Mammary microvascular endothelial cell (primary cell): ENCODE results near the gene OPCML.

DNA sequence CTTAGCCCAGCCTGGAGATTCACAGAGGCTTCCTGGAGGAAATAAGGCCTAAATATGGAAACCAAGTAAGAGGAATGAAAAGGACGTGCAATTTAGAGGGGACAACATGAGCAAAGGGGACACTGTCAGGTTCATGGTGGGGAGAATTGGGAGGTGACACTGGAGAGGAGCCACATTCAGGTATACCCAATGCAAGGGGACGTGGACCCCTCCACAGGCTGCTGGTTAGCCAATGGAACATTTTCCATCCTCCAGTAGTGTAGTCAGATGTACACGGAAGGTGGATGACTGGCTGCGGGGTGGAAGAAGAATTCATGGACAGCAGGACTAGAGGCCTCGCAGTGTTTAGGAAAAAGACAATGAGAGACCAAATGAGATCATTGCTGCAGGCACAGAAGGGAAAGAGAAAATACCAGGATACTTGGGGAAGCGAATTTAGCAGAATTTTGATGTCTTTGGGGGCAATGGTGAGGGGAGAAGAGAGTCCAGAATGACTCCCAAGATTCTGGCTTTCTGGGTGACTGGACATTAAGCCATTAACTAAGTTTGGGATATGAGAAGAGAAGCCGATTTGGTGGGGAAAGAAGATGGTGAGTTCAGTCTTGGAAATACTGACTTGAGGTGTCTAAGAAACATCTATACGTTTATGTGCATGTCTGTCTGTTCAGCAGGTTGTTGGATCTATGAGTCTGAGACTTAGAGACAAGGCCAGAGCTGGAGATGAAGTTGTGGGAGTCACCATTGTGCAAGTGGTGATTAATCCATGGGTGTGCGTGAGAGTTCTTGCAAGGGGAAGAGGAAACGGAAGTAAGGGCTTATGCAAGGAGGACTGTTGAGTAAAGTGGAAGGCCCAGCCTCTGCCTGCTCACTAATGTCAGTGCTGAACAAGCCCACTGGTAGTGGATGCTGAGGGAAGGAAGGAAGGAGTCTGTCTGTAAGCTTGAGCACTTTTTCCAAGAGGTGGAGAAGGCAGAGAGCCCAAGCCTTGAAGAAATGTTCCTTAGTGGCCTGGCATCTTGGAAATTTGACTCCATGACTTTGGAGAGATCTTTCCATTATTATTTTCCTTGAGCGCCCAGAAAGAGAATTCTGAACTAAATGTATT lies 9.5 kb downstream of the TMEM45B start:
- RAMPAGE, long total RNA: no peak

DNA sequence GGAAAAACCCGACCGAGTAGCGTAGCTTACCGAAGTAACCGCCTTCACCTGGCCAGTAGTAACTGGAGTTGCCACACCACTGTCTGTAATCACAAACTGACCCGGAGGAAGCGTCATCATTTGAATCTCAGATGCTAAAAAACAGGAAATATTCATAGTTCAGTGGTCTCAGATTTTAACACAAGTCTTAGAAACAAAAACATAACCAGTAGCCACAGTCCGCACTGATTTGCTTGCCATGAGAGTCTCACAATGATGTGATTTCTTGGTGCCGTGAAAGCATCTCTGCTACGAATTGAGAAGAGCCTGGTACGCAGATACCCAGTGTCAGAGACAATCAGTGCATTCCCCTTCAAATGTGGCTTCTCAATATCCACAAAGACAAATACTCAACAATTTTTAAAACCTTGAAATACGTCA lies 10.2 kb upstream of the NFRKB start:
- RAMPAGE, long total RNA: no peak

DNA sequence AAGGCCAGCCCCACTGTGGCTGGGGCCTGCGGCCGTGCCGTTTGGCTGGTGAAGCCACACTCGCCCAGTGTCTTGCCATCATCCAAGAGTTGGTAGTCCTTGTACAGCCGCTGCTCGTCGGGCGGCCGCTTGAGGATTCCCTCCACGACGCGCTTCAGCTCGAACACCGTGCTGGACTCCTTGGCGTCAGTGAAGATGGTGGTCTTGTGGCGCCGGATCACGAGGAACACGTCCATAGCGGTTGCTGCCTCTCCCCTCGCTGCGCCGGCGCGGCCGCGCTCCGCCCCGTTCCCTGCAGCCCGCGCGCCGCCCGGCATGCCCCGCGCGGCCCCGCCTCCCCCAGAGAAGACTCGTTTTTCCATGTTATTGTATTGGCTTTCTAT lies 30.3 kb upstream of the PRDM10 start:
- RAMPAGE, long total RNA: no peak

DNA sequence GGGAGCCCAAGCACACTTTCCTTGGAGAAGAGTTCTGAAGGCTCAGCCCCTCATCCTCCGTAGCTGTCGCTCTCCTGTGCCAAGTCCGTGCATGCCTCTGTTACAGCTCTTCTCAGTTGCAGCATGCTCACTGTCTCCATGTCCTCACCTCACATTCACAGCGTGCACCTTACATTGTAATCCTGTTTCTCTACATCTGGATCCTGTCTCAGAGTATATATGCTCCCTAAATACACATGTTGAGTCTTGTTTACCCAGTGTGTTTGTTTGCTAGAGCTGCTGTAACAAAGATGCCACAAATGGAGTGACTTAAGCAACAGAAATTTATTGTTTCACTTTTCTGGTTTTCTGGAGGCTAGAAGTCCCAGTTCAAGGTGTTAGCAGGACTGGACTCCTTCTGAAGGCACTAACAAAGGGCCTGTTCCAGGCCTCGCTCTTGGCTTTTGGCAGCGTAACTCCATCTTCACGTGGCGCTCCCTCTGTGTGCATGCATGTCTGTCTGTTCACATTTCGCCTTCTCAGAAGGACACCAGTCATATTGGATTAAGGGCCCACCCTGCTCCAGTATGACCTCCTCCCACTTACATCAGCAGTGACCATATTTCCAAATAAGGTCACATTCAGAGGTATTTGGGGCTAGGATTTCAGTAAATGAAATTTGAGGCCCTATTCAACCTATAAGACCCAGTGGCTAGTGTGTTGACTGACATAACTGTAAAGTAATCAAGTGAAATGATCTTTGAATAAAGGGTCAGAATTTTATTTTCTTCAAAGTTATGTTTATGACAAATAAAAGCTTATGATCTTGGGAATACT lies 19.9 kb downstream of the APLP2 start:
- RAMPAGE, long total RNA: no peak

- RAMPAGE, long total RNA: no peak
Measured at GRCh38 chr11:130118740-130119419, 40.7 kb upstream of the ST14 start.

DNA sequence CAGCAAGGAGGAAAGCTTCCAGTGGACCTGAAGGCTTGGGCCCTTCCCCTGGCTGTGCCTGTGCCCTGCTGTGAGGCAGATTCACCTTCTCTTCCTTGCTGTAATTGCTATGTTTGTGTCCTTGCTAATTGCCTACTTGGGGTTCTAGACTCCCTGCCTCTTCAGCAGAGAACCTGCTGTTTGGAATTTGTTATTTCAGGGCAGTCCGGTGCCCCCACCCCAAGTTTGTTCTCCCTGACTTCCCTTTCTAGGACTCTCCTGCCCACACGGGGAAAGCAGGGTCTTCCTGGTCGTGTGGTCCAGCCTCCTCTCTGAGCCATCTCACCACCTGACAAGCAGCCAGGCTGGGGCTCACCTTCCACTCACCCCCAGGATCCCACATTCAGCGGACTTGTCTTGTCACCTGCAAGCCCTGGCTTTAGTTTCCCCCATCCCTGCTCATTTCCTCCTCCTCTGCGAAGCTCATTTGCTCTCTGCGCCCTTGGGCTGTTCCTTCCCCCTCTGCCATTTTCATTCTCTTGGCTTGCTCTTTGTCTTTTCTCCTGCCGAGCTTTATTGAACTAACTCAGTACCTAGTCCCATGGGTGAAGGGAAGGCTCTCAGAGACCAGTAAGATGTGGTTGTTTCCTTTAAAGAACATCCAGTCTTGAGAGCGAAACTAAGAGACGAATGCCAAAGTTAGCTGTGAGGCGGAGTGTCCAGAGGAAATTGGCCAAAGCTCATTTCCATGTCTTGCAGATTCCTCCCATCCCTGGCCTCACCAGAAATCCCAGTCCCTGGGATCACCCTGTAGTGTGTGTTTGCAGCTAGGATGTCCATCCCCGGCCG lies 1.9 kb downstream of the ST14 start:
- RAMPAGE, long total RNA: no peak

DNA sequence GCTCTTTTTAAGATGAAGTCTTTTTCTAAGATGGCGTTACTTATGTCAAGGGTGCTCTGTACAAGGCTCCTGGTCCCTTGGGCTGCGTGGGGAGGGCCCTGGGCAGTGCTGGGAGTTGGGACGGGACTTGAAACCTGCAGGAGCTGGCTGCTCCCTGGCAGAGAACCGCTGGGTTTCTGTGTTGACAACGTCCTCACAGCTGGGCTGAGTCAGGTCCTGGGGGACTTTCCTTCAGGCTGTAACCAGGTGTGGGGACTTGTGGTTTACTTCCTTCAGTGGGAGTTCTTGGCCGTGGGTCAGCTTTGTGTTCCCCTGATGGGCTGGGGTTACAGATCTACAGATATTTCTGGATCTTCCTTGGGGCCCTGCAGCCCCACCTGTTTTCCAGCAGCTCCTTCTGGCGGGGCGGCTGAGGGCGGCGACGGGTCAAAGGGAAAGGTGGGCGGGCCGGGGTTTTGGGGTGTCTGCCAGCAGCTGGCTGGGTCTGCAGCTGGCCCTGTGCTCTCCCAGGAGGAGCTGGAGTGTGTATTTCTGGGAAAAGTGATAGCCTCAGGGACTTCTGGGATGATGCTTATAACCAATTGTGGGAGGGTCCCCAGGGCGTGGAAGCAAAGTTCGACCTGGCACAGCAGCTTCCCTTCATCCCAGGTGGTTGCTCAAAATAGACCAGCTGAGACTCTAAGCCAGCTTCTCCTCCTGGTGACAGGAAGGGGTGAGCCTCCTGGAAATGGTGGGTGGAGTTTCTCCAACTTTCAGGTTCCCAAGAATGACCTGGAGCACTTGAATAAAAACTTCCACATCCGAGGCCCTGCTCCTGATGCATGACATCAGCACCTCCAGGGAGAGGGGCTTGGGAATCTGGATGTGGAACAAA lies 19.0 kb downstream of the ST14 start:
- RAMPAGE, long total RNA: no peak

DNA sequence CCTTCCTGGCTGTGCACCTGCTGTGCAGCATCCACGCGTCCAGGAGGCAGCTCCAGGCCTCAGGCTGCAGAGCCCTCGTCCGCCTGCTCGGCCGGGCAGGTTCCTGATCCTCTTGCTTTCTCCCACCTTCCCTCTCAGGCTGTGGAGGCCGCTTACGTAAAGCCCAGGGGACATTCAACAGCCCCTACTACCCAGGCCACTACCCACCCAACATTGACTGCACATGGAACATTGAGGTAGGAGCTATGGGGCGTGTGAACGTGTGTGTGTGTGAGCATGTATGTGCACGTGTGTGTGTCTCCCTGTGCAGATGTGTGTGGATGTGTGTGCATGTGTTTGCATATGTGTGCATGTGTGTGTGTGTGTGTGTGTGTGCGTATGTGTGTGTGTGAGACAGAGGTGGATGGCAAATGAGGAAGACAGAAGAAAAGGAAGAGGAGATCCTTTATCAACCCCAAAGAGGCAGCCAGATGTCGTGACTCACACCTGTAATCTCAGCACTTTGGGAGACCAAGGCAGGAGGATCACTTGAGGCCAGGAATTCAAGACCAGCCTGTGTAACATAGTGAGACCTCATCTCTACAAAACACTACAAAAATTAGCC lies 35.0 kb downstream of the ST14 start:
- RAMPAGE, long total RNA: no peak

DNA sequence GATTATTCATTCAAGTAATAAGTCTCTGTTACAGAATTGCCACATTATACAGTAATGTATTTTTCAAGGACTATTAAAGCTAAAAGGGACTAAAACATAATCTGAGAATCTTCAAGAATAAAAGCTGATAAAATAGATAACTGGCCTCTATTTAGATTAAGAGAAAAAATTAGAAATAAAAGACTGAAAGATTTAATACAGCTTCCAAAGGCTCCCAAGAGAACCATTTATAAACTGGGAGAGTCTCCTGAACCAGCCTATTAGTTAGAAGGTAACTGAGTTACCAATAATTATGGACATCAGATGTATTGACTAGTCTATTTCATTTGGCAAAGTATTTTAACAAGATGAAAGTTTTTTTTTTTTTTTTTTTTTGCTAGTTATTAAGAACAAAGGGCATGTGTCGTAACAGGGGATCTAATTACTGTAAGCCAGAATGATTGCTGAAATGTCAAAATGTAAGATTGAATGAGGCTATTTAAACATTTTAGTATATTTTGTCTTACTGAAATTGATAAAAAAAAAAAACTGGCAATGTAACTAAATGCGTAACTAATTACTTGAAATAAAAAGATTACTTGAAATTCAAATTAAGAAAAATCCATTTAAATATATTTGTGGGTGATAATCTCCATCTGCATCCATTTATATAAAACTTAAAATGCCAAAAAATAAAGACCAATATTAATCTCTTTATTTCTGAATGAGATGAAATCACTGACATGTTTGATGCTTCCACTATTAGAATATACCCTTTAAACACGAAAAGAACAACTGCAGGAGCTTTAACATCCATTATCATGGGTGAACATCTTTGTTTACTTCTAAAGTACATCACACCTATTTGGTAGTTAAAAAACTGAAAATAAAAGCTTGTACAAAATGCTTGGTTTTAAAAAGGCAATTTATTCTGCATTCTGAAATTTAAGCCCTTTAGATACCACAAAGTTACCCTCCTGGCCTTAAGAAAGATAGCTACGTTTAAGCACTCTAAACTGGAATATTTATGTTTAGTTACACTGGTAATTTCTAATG lies 70.8 kb downstream of the ST14 start:
- RAMPAGE, long total RNA: no peak

DNA sequence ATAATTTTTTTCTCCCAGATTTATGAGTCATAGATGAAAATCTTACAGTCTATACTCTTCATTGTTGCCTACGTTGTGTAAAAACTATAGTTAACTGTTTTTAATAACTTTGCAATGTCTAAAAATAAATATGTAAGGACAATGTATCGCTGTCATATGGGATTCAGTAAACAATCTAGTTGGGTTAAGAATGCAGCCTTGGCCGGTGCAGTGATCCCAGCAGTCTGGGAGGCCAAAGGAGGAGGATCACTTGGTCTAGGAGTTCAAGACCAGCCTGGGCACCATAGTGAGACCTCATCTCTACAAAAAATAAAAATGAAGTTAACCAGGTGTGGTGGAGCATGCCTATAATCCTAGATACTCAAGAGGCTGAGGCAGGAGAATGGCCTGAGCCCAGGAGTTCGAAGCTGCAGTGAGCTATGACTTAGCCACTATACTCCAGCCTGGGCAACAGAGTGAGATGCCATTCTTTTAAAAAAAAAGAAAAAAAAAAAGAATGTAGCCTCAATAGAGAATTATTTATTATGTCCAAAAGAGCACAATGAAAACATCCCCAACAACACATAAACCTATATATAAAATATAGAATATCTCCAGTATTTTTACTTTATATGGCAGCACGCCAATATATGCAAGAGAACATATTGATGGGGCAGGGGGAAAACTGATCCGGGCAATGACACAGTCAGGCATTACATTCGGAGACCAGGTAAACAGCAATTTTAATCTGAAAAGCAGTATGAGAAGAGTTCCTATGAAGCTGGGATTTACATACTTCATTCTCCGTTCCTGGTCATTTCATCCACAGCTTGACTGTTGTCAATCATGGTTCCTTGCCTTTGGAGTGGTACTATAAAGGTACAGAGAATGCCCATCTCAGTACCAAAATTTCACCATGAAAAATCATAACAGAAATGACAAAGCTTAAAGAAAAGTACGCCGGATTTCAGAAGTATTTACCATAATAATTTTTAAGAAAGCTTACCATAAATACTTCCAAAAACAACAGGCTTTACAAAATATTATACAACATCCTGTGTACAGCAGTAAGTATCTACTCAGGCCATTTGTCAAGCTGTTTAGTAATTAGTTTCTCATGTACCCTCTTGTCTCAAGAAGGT lies 73.3 kb downstream of the ST14 start:
- RAMPAGE, long total RNA: no peak

DNA sequence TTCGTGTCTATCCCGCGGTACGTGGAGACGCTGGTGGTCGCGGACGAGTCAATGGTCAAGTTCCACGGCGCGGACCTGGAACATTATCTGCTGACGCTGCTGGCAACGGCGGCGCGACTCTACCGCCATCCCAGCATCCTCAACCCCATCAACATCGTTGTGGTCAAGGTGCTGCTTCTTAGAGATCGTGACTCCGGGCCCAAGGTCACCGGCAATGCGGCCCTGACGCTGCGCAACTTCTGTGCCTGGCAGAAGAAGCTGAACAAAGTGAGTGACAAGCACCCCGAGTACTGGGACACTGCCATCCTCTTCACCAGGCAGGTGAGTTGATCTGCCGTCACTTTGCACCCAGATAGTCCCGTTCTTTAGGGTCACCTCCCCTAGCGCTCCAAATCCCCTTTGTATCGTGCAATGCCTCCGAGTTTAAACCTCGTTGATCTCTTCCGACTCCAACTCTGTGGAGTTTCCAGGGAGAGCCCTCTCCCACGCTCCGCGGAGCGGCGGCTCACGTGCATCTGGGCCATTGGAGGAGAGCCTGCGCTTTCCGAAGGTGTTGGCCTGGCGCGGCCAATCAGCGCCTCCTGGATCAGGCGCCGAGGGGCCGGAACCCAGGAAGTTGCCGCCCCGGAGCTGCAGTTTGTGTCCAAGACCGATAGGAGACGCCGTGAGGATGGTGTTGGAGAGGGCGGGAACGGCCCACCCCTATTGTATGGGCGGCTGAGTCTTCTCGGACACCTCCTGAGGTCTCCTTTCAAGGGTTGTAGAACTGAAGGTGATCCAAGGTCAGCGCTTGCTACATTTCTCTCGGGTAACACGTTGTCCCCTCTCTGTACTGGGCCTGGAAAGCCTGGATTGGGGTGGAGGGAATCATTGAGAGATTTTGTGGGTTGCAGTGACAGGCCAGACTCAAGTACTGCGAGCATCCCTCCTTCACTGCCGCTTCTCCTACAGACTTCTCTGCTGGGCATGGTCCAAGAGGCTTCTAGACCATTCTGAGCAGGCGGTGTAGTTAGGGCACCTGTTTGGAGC lies 1.5 kb downstream of the ADAMTS15 start:
- RAMPAGE, long total RNA: no peak

DNA sequence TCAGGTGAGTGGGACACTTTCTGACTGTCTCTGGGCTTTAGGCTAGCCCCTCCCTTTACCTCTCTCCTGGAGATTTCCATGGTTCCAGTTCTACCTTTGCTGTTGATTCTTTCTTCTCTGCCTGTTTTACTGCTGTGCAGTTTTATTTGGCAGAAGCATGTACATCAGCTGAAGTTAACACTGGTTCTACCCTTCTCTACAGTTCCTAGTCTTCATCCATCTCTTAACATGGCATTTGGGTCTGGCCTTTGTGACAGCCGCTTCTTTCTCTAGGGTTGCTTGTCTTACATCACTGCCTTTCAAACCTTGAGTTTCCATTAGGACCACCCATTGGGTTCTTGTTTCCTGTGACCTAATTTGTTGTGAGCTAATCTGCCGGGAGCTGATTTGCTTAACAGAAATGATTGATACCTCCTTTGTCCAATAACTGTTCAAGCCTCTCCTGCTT lies 131.1 kb downstream of the SNX19 start:
- RAMPAGE, long total RNA: no peak

DNA sequence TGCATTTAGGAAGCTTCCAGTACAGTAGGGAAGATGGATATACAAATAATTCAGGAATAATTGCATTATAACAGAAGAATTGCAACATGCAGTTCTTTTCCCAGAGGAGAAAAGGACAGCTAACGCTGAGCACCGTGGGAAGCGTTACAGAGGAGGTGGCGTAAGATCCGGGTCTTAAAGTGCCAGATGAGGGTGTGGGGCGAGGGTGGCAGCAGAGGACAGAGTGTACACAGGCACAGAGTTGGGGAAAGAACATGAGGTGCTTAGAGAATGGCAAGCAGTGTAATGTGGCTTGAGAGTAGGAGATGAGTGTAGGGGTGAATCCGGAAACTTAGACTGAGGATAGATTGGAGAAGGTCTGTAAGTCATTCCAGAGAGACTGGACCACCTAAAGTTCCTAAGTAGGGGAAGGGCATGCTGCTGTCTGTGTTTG lies 131.4 kb upstream of the SNX19 start:
- RAMPAGE, long total RNA: no peak

GRCh38 chr11:131253126-131253709 lies 117.2 kb upstream of the NTM start:
- RAMPAGE, long total RNA: no peak

GRCh38 chr11:132072000-132072956 lies 701.9 kb downstream of the NTM start:
- RAMPAGE, long total RNA: no peak

- RAMPAGE, long total RNA: no peak
Measured at GRCh38 chr11:132126242-132126742, 755.9 kb downstream of the NTM start.

DNA sequence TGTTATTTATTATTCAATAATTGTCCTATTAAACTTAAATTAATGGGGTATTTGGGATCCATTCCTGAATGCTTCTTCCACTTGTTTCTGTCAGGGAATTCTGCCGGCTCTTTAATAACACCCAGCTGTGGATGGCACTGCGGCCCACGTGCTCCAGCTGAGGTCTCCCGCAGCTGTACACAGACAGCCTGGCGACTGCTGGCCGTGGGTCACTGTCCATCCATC lies 485.0 kb downstream of the OPCML start:
- RAMPAGE, long total RNA: no peak

DNA sequence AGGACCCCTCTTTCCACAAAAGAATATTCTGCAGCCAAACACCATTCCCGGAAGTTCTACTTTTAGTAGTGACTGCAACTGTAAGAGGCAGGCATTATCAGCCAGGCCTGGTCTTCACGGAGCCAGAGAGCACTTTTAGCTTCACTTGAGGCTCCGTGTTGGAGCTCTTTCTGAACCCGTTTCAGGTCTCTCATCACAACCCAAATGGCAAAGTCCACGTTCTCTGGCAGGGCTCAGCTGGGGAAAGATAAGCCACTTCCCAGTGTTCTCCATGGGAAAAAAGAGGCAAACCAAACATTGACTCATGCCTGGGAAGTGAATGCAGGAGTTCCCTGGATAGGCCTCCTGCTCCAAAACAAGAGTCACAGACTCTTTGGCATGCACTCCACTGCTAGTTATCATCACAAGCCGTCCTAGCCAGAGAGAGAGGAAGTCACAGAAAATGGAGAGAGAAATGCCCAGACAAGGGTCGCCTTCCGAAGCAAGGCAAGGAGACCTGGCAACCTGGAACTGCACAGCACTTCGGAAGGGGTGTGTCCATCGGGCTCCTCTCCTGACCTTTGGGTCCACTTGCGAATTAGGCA lies 11.6 kb downstream of the OPCML start:
- RAMPAGE, long total RNA: no peak

- RAMPAGE, long total RNA: no peak
Measured at GRCh38 chr11:133532061-133532830, at the start of gene OPCML. OPCML (minus strand) TSS chr11:133532501.

- RAMPAGE, long total RNA: no peak
Measured at GRCh38 chr11:133742511-133742932, 102.8 kb downstream of the SPATA19 start.